Monocyte (primary cell): ENCODE measurements around the gene GIPC1.

- PRO-cap, 2 experiments = no peak in any of the 2 experiments
Observed at GRCh38 chr19:13784960-13785411, 10.3 kb upstream of the ZSWIM4 start.

DNA sequence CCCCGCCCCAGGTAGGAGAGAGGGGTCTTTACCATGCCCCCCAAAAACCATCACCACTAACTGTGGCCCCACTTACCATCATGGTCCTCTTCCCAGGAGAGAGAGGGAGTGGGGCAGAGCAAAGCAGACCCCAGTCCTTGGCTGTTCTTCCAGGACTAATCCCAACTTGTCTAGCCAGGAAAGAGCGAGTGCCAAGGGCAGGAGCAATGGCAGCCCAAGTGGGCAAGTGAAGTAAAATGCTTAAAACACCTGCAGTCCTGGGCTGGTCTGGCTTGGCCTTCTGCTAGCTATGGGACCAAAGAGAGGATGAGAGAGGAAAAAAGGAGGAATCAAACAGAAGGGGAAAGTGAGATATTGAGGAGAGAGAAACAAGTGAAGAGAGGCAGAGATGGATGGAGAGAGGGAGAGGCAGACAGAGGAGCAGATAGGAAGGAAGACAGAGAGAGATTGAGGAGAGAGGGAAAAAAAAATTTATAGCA lies 17.9 kb downstream of the ZSWIM4 start:
- PRO-cap, 2 experiments = no peak in any of the 2 experiments

GRCh38 chr19:13827431-13828044 lies 32.3 kb downstream of the ZSWIM4 start:
- PRO-cap, 2 experiments = peak in 2 of 2 experiments; most common minus-strand start chr19:13827939 (in 2)

DNA sequence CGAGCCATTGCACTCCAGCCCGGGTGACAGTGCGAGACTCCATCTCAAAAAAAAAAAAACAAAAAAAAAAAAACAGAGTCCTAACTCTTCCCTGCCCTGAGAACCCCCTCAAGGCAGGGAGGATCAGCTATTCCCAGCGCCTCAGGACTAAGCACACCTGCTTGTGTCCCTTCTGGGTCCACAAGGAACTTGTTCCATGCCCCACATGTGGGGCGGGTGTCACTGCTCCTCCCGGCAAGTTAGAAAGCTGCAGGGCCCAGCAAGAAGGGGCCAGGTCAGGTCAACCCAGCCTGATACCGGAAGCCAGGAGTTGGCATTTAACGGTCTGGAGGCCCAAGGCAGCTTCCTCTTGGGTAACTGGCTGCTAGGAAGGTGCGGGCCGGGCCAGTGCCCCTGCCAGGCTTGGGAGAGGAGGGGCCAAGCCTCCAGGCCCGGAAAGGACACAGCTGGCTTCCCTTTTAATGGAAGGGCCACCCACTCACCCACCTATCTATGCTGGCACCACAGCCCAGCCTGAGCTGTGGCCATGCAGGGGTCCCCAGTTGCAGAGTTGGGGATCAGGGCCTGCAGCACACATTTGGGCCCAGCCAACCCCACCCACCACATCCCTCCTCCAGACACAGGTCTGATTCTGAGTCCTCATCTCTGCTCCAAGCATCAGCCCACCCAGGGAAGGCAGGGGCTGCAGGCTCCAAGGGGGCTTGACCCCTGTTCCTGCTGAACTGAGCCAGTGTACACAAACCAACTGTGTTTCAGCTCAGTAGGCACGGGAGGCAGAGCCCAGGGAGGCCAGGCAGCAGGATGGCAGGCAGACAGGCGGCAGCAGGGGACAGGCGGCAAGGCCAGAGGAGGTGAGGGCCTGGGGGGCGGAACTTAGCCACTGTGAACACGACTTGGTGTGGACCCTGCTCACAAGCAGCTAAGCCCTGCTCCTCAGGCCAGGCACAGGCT lies 40.6 kb downstream of the ZSWIM4 start:
- PRO-cap, 2 experiments = peak in 2 of 2 experiments; most common plus-strand start position 347 of the sequence (in 2); most common minus-strand start position 145 of the sequence (in 1)

- PRO-cap, 2 experiments = peak in 2 of 2 experiments; most common plus-strand start chr19:13846957 (in 1)
Observed at GRCh38 chr19:13846567-13847641, 30.0 kb upstream of the NANOS3 start.

- PRO-cap, 2 experiments = no peak in any of the 2 experiments
Observed at GRCh38 chr19:13963579-13964136, 11.3 kb downstream of the DCAF15 start.

DNA sequence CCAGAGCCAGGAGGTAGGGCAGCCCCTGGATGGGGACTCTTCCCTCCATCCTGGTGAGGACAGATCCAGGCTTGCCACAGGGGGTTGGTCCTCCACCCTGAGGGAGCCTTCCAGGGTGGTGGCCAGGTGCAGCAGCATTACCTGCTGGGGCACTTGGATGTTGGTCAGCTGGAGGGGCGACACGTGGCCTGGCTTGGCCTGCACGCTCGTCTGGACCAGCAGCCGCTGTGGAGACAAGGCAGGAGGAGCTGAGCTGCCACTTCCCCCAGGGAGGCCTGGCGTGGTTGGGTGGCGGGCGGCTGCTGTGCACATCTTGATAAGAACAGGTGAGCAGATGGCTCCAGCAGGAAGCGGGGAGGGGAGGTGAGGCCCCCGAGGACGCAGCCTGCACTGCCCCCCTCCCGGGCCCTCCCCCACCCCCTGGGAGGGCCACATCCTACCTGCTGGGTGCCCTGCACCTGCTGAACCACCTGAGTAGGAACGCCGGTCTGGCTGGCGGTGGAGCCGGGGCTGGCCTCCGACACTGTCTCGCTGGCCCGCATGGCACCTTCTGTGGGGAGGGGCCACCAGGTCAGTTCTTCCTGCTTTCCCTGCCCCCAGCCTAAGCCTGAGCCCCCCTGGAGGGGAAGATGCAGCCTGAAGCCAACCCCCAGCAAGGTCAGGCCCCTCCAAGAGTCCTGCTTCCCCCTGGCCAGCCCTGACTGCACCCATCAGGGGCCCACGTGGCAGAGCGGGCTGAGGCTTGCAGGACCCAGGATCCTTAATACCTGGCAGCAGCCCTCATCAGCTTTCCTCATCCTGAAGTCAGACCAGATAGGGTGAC lies 22.9 kb downstream of the RFX1 start:
- PRO-cap, 2 experiments = no peak in any of the 2 experiments

GRCh38 chr19:13986274-13986958 lies 19.7 kb downstream of the RFX1 start:
- PRO-cap, 2 experiments = peak in 2 of 2 experiments; most common plus-strand start chr19:13986800 (in 2); most common minus-strand start chr19:13986526 (in 2)

GRCh38 chr19:13993482-13994102 lies 12.5 kb downstream of the RFX1 start:
- PRO-cap, 2 experiments = no peak in any of the 2 experiments

DNA sequence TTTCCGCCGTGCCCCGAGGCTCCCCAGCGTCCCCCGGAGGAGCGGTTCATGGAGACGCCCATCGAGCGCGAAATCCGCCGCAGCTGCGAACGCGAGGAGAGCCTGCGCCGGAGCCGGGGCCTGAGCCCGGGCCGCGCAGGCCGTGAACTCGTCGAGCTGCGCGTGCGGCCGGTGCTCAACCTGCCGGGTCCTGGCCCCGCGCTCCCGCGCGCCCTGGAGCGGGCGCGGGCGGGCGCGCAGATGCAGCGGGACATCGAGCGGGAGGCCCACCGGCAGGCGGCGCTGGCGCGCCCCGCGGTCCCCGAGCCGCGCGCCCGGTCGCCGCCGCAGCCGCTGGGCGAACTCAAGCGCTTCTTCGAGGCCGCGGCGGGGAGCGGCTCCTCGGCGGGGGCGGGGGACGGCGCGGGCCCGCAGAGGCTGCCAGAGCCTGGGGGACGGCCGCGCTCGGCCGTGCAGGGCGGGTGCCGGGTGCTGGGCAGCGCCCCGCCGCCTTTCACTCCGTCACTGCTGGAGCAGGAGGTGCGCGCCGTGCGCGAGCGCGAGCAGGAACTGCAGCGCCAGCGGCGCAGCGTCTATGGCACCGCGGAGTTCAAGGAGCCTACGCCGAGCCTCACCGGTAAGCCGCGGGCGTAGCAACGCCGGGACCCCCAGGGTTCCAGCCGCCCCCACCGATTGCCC lies 815 bp downstream of the MISP3 start:
- PRO-cap, 2 experiments = no peak in any of the 2 experiments

GRCh38 chr19:14125243-14125834 lies 7.8 kb upstream of the PRKACA start:
- PRO-cap, 2 experiments = no peak in any of the 2 experiments

DNA sequence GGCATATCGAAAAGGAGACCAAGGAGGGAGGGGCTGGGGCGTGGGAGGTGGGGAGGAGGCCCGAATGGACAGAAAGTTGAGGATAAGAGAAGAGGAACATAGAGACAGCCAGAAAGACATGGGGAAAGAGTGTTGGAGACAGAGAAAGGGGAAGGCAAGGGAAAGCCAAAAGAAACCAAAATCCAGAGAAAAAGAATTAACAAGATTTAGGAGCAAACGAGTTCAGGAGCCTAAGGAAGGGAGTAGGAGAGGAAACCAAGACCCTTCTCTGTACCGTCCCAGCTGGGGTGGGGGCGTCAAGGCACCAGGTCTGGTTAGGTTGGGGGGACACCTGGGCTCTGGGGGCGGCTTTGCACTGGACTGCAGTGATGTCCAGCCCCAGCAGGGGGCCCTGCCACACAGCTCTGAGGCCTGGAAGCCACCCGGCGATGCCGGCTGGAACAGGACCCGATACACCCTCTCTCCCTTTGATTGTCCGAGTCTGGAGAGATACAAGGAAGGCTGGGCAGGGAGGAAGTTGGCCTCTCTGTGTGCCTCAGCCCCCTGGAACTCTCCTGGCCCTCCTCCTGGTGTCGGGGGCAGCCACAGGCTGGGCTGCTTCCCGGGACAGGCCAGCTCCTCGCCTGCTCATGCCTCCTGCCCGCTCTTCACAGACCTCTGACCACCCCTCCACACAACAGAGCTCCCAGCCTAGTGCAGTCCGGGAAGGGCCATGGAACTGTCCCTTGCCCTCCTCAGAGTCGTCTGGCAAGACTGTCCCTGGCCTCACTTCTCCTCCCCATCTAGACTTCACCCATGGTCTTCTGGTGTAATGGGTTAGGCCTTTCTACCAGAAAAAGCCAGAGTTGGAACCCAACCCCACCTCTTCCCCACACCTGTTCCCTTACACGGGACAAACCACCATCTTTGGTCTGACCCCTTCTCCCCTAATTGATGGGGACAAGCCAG lies 11.8 kb upstream of the ASF1B start:
- PRO-cap, 2 experiments = no peak in any of the 2 experiments

DNA sequence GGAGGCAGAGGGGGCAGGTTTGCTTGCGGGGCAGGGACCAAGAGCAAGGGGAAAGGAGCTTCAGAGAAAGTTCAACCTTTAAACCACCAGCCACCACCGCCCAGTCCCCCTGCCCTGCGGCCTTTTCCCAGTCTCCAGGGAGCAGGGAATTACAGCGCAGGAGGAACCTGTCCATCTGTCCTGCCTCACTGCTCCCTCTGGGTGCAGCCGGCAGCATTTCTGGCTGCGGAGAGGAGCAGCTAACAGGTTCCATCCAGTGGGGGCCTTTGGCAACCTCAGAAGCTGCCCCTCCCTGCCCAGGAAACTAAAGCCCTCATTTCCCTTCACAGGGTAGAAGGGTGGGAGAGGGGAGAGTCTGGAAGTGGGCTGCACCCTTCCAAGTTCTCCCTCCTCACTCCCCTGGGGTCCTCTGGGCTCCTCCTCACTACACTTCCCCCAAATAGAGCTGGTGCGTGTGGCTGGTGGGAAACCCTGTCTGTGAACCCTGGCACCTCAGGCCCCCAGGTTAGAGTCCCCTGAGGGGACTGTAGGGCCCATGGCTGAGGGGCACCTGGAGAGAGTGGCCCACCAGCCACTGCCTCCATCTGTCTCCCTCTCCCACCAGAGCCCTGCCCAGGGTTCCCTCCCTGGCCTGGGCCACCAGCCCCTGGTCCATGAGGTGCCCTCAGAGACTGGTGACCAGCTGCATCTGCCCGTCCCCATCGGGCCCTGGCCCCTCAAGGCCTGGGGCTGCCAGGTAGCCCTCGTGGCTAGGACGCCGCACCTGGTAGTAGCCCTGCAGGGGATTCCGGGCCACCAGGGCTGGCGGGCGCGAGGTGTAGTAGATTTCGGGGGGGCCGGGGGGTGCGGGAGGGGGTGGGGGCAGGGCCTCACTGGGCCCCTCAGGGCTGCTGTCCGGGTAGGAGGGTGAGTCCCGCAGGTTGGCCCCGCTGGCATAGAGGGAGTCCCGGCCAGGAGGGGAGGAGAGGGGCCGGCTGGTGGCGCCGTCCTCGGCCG lies 14.1 kb upstream of the ASF1B start:
- PRO-cap, 2 experiments = no peak in any of the 2 experiments

DNA sequence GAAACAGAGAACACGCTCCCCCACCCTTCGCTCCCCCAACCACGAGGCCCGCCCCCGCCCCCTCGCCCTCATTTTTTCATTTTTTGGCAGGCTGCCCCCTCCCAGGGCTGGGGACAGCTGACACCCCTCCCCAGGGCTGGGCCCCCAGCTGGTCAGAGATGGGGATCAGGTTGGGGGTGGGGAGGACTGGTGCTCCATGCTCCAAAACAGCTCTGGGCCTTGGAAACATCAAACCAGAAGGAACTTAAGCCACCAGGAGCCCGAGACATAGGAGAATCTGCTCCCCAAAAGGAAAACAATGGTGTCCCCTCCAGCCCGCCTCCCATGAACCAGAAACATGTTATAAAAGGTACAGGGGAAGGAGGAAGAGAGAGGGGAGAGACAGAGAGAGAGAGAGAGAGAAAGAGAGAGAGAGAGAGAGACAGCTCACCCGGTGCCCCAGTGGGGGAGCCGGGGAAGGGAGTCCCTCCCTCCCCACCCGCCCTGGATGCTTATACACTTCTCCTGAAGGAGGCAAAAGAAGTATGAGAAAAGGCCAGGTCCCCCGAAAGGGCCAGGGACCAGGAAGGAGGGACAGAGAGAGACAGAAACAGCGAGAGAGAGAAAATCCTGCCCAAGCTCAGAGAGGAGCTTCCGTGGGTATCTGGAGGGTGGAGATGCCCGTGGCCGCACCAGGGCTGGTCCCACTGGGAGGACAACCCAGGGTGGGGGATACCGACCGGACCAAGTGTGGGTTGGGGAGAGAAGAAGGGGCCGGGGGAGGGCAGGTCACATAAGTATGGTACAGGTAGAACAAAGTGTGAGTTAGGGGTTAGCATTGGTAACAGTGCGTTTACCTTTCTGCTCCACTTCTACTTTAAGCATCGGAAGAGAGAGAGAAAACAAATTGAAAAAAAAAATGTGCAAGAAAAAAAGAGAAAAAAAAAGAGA lies 30.1 kb upstream of the ASF1B start:
- PRO-cap, 2 experiments = no peak in any of the 2 experiments

DNA sequence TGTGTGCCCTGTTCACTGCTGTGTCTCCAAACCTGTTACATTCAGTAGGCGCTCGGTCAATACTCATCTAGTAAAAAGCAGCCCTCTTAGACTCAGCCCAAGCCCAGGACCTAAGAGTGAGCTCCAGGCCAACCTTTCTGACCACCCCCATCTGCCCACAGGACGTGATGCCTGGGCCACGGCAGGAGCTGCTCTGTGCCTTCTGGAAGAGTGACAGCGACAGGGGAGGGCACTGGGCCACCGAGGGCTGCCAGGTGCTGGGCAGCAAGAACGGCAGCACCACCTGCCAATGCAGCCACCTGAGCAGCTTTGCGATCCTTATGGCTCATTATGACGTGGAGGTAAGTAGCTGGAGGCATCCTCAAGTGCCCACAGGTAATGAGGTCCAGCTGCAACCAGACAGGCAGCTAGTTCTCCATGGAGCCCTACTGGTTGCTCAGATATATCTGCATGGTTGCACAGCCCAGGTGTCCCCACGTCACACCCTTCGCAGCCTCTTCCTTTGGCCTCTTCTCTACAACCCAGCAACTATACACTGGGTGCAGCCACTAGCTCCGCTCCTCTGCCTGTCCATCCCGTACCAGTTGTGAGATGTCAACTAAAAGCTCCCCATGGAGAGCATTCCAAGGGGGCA lies 14.8 kb downstream of the DDX39A start:
- PRO-cap, 2 experiments = peak in 2 of 2 experiments; most common plus-strand start position 165 of the sequence (in 1)

DNA sequence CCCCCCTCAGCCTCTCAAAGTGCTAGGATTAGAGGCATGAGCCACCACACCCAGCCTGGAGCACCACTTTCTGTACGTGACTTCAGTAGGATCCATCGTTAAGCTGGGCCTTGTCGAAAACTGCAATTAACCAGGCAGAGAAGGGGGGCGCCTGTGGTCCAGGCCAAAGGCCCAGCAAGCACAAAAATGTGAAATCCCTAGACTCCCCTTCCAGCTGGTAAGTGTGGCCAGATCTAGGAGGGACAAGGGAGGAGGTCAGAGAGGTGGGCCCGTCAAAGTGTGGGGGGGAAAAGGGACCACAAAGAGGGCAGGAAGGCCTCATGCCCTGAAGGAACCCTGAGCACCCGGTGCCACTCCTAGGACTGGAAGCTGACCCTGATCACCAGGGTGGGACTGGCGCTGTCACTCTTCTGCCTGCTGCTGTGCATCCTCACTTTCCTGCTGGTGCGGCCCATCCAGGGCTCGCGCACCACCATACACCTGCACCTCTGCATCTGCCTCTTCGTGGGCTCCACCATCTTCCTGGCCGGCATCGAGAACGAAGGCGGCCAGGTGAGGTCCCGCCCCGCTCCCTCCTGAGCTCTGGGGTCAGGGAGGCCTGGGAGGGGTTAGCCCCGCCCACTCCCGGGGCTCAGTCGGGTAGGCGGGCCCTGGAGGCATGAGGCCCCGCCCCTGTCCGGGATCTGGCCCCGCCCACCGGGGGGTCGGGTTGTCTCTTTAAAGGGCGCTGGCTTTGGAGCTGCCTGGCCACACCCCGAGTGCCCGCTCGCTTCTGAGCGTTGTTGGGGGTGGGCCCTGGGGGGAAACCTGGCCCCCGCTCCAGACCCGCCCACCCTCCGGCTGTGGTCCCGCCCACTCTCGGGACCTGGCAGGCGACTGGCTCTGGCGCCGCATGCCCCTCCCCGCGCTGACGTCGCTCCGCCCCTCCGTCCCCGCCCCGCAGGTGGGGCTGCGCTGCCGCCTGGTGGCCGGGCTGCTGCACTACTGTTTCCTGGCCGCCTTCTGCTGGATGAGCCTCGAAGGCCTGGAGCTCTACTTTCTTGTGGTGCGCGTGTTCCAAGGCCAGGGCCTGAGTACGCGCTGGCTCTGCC lies 13.4 kb downstream of the DDX39A start:
- PRO-cap, 2 experiments = peak in 2 of 2 experiments; most common plus-strand start position 278 of the sequence (in 2); most common minus-strand start position 774 of the sequence (in 2)

- PRO-cap, 2 experiments = no peak in any of the 2 experiments
Observed at GRCh38 chr19:14410728-14411250, 8.4 kb downstream of the DDX39A start.

- PRO-cap, 2 experiments = peak in 2 of 2 experiments; most common plus-strand start chr19:14476953 (in 1); most common minus-strand start chr19:14476757 (in 2)
Observed at GRCh38 chr19:14476626-14477161, 1.5 kb upstream of the PTGER1 start.

- PRO-cap, 2 experiments = peak in 1 of 2 experiments; most common minus-strand start chr19:14496100 (in 1)
Observed at GRCh38 chr19:14495701-14496699, at the start of gene GIPC1. GIPC1 (minus strand) TSS chr19:14496127.

- PRO-cap, 2 experiments = peak in 2 of 2 experiments; most common plus-strand start chr19:14513428 (in 1); most common minus-strand start chr19:14512936 (in 2)
Observed at GRCh38 chr19:14512572-14513542, 5.3 kb downstream of the DNAJB1 start.